ENCODE measurements around a stretch of chr1.

- RAMPAGE, long total RNA, result no peak
- RRBS, result no CpG with 5 or more reads among the region's 11 CpGs
PRO-cap:
- standard, result no peak
- CoPRO, capped RNA only, 2 experiments, result no peak in any of the 2 experiments
- CoPRO, capped and uncapped RNA, 2 experiments, result no peak in any of the 2 experiments
- CoPRO, uncapped RNA only, 2 experiments, result no peak in any of the 2 experiments
CAGE:
- cytosol, long polyA plus RNA, result no peak
- long polyA plus RNA, result no peak
- nucleolus, long total RNA, result no peak
- nucleus, long polyA plus RNA, result no peak
Observed at GRCh38 chr1:56967682-56968332, 2.0 kb upstream of the C8B start.

GRCh38 chr1:57230633-57231136 is 193.2 kb downstream of the DAB1 start:
- RAMPAGE, long total RNA, result no peak
- RRBS, result no CpG with 5 or more reads among the region's 1 CpG
PRO-cap:
- standard, result no peak
- CoPRO, capped RNA only, 2 experiments, result no peak in any of the 2 experiments
- CoPRO, capped and uncapped RNA, 2 experiments, result no peak in any of the 2 experiments
- CoPRO, uncapped RNA only, 2 experiments, result no peak in any of the 2 experiments
CAGE:
- cytosol, long polyA plus RNA, result no peak
- long polyA plus RNA, result no peak
- nucleolus, long total RNA, result no peak
- nucleus, long polyA plus RNA, result no peak

DNA sequence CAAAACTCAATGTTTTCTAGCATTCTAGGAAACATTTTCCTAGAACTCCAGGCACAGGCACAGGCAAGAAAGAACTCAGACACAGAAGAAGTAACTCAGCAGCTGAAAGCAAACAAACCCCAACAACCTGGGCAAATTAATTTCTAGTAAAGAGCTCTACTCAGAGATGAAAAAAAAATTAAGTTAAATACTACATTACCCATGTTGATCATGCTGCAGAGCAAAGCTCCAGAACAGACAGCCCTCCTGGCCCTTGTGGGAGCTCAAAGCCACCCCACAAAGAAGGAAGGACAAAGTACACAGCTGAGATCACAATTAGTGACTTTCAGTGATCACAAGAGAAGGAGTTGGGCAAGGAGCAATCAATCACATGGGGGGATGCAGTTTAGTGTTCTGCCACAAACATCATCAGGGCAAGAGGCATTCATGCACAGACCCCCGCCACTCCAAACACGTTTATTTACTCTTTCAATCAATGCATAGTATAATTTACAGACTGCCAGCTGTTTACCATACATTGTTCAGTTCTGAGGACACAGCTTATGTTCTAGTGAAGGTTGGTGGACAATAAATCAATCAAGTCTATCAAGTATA is 114.2 kb downstream of the DAB1 start:
- RAMPAGE, long total RNA, result no peak
- RRBS, result no CpG with 5 or more reads among the region's 2 CpGs
PRO-cap:
- standard, result no peak
- CoPRO, capped RNA only, 2 experiments, result no peak in any of the 2 experiments
- CoPRO, capped and uncapped RNA, 2 experiments, result no peak in any of the 2 experiments
- CoPRO, uncapped RNA only, 2 experiments, result no peak in any of the 2 experiments
CAGE:
- cytosol, long polyA plus RNA, result no peak
- long polyA plus RNA, result no peak
- nucleolus, long total RNA, result no peak
- nucleus, long polyA plus RNA, result no peak

DNA sequence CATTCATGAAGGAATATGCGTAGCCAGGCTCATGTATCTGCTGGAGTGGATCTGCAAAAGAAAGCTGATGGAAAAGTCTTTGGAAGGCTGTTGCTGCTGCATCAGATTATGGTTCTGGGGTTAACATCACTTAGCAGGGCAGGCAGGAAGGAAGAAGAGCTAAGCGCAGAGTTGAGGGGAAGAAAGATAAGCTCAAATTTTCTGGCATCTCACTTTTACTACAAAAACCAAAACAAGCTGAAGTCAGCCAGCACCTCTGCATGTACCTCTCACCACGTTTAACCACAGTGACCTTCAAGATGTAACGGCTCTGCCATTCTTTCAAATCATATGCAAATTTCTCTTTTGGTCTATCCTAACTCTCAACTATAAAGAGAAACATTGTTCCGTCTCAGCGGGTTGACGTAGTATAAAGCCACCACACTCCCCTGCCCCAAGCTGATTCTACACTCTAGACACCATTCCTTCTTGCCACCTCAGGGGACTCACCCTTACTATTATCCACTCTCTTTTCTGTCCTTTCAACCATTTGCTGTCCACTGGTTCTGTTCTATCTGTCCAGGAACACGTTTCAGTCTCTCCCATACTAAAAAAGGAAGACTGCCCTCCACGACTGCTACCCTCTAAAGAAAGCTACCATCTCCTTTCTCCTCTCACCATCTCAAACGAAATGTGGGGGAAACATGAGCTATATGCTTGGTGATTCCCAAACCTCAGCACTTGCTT is 154.4 kb downstream of the OMA1 start:
- RAMPAGE, long total RNA, result no peak
- RRBS, result no CpG with 5 or more reads among the region's 10 CpGs
PRO-cap:
- standard, result no peak
- CoPRO, capped RNA only, 2 experiments, result no peak in any of the 2 experiments
- CoPRO, capped and uncapped RNA, 2 experiments, result no peak in any of the 2 experiments
- CoPRO, uncapped RNA only, 2 experiments, result no peak in any of the 2 experiments
CAGE:
- cytosol, long polyA plus RNA, result no peak
- long polyA plus RNA, result no peak
- nucleolus, long total RNA, result no peak
- nucleus, long polyA plus RNA, result no peak

- RAMPAGE, long total RNA, result no peak
- RRBS, result no CpG with 5 or more reads among the region's 11 CpGs
PRO-cap:
- standard, result no peak
- CoPRO, capped RNA only, 2 experiments, result no peak in any of the 2 experiments
- CoPRO, capped and uncapped RNA, 2 experiments, result no peak in any of the 2 experiments
- CoPRO, uncapped RNA only, 2 experiments, result peak in 1 of 2 experiments; most common minus-strand start chr1:58681713 (in 1)
CAGE:
- cytosol, long polyA plus RNA, result no peak
- long polyA plus RNA, result no peak
- nucleolus, long total RNA, result no peak
- nucleus, long polyA plus RNA, result no peak
Observed at GRCh38 chr1:58681424-58682569, 18.1 kb downstream of the MYSM1 start.

DNA sequence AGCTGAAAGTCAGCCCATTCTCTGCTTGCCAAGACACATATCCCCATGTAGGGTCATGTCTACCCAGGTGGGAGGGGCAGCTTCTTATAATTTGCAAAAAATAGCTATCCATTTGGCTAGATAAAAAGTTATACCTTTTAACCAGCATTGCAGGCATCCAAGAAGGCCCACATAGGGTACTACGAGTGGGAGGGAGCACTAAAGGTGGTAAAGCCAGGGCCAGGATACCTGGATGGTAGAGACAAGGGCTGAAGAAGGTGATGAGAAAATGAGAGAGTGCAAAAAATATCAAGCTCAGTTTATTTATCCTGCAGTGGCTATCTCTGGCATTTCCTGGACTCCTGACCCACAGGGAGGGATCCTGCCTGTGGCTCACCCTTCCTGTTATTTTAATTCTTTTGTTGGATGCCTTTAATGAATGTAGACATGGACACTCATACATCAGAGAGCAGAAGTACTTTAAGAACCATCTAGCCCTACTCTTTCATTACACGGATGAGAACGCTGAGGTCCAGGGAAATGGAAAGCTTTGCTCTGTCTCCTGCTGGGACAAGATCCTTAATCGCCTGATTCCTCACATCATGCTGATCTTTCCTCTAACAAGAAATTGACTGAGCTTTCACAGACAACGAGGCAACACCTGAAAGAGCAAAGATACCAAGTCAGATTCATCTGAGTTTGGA is 20.7 kb downstream of the JUN start:
- RAMPAGE, long total RNA, result no peak
- RRBS, result no CpG with 5 or more reads among the region's 5 CpGs
PRO-cap:
- standard, result no peak
- CoPRO, capped RNA only, 2 experiments, result no peak in any of the 2 experiments
- CoPRO, capped and uncapped RNA, 2 experiments, result no peak in any of the 2 experiments
- CoPRO, uncapped RNA only, 2 experiments, result no peak in any of the 2 experiments
CAGE:
- cytosol, long polyA plus RNA, result no peak
- long polyA plus RNA, result no peak
- nucleolus, long total RNA, result no peak
- nucleus, long polyA plus RNA, result no peak

DNA sequence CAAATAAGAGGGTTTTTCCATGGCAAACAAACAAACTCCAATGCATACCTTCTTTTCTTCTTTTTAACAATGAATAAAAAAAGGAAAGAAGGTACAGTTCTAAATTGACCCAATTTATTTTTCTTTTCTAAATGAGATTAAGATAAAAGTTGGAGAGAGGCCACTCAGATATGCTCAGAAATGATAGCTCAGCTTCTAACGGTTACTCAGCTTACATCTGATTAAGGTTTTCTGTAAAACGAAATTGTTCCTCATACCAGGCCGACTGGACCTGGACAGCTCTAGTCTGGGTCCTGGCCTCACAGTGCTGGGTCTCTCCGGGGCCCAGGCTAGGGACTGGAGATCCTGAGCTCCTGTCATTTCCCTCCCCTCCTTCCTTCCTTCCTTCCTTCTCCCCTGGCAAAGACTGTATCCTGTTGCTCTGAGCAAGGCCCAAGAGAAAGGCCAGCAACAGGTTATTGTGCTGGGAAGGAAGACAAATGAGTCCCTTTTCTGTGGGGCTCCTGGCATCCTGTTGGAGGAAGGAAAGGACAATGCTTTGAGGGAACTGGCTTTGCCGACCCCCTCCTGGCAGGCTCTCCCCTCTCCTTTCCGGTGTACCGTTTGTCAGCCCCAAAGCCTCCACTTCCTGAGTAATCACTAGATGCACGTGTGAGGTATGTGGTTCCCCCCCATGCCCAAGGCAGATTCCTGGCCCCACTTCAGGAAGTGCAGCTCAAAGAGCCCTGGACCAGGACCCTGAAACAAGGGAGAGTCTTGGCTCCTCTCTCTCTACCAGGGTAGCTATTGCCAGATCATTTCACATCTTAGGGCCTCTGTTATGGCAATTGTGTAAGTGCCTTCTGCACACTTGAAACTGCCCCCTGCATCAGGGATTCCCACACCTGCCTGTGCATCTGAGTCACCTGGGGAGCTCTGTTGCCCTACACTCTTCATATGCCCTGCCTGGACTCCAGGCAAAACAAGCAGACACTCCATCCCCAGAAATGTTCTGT is 212.8 kb upstream of the FGGY start:
- RAMPAGE, long total RNA, result no peak
- RRBS, result no CpG with 5 or more reads among the region's 8 CpGs
PRO-cap:
- standard, result unidirectional peak, plus-strand start at position 254 of the sequence; unidirectional peak, minus-strand start at position 591 of the sequence
- CoPRO, capped RNA only, 2 experiments, result peak in 1 of 2 experiments; most common plus-strand start position 254 of the sequence (in 1)
- CoPRO, capped and uncapped RNA, 2 experiments, result peak in 1 of 2 experiments; most common plus-strand start position 251 of the sequence (in 1); most common minus-strand start position 230 of the sequence (in 1)
- CoPRO, uncapped RNA only, 2 experiments, result no peak in any of the 2 experiments
CAGE:
- cytosol, long polyA plus RNA, result no peak
- long polyA plus RNA, result no peak
- nucleolus, long total RNA, result no peak
- nucleus, long polyA plus RNA, result no peak

DNA sequence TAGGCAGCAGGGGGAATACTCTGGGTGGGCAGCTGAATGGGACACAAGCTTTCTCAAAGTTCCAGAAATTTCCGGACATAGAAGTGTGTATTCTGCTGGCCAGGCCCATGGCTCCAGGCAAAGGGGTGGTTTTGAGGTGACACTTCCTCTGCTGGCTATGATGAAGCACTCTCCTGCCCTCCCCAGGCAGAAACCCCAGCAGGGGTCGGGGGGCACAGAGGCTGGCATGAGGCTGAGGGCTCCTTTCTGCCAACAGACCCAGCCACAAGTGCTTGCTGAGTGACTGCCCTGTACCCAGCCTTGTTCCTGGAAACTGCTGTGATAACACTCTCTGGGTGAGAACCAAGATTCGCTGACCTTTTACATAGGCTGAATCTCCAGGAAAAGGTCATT is 155.7 kb upstream of the FGGY start:
- RAMPAGE, long total RNA, result no peak
- RRBS, result no CpG with 5 or more reads among the region's 3 CpGs
PRO-cap:
- standard, result no peak
- CoPRO, capped RNA only, 2 experiments, result no peak in any of the 2 experiments
- CoPRO, capped and uncapped RNA, 2 experiments, result no peak in any of the 2 experiments
- CoPRO, uncapped RNA only, 2 experiments, result no peak in any of the 2 experiments
CAGE:
- cytosol, long polyA plus RNA, result no peak
- long polyA plus RNA, result no peak
- nucleolus, long total RNA, result no peak
- nucleus, long polyA plus RNA, result no peak

GRCh38 chr1:59203928-59204648 is 92.8 kb upstream of the FGGY start:
- RAMPAGE, long total RNA, result no peak
- RRBS, result no CpG with 5 or more reads among the region's 2 CpGs
PRO-cap:
- standard, result no peak
- CoPRO, capped RNA only, 2 experiments, result no peak in any of the 2 experiments
- CoPRO, capped and uncapped RNA, 2 experiments, result no peak in any of the 2 experiments
- CoPRO, uncapped RNA only, 2 experiments, result no peak in any of the 2 experiments
CAGE:
- cytosol, long polyA plus RNA, result no peak
- long polyA plus RNA, result no peak
- nucleolus, long total RNA, result no peak
- nucleus, long polyA plus RNA, result no peak

DNA sequence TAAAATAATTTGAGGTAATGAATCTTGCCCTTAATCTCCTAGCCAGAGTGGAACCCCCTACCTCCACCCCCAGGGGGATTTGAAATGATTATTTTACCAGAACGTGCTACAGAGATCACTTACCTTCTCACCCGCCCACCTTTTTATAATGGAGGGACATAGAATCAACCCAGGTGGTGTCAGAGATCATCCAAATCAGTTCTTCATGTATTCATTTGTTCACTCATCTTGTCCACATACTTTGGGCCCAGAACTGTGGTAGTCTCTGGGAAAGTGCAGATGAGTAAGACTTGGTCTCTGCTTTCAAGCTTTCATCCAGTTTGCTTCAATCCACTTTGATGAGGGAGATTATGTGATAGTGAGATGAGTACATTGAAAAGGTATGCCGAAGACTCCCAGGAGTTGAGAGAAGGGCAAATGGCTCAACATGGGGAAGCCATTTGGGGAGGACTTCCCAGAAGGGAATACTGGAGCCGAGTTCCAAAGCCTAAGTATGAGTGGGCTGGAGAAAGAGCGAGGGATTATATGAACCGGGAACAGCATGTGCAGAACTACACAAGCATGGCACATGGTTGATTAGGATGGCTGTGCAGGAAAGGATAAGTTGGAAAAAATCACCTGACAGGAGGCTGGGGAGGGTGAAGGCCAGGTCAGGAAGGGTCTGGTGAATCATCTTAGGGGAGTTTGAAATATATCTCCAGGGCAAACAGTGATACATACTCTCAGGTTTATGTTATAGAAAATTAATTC is 2.0 kb downstream of the FGGY start:
- RAMPAGE, long total RNA, result no peak
- RRBS, result no CpG with 5 or more reads among the region's 6 CpGs
PRO-cap:
- standard, result no peak
- CoPRO, capped RNA only, 2 experiments, result no peak in any of the 2 experiments
- CoPRO, capped and uncapped RNA, 2 experiments, result no peak in any of the 2 experiments
- CoPRO, uncapped RNA only, 2 experiments, result no peak in any of the 2 experiments
CAGE:
- cytosol, long polyA plus RNA, result no peak
- long polyA plus RNA, result no peak
- nucleolus, long total RNA, result no peak
- nucleus, long polyA plus RNA, result no peak

GRCh38 chr1:59427013-59427599 is 130.2 kb downstream of the FGGY start:
- RAMPAGE, long total RNA, result no peak
- RRBS, result no CpG with 5 or more reads among the region's 8 CpGs
PRO-cap:
- standard, result no peak
- CoPRO, capped RNA only, 2 experiments, result no peak in any of the 2 experiments
- CoPRO, capped and uncapped RNA, 2 experiments, result no peak in any of the 2 experiments
- CoPRO, uncapped RNA only, 2 experiments, result no peak in any of the 2 experiments
CAGE:
- cytosol, long polyA plus RNA, result no peak
- long polyA plus RNA, result no peak
- nucleolus, long total RNA, result no peak
- nucleus, long polyA plus RNA, result no peak

- RAMPAGE, long total RNA, result no peak
- RRBS, result no CpG with 5 or more reads among the region's 3 CpGs
PRO-cap:
- standard, result no peak
- CoPRO, capped RNA only, 2 experiments, result no peak in any of the 2 experiments
- CoPRO, capped and uncapped RNA, 2 experiments, result no peak in any of the 2 experiments
- CoPRO, uncapped RNA only, 2 experiments, result no peak in any of the 2 experiments
CAGE:
- cytosol, long polyA plus RNA, result no peak
- long polyA plus RNA, result no peak
- nucleolus, long total RNA, result no peak
- nucleus, long polyA plus RNA, result no peak
Observed at GRCh38 chr1:59499092-59499505, 202.2 kb downstream of the FGGY start.

- RAMPAGE, long total RNA, result no peak
- RRBS, result no CpG with 5 or more reads among the region's 1 CpG
PRO-cap:
- standard, result no peak
- CoPRO, capped RNA only, 2 experiments, result no peak in any of the 2 experiments
- CoPRO, capped and uncapped RNA, 2 experiments, result no peak in any of the 2 experiments
- CoPRO, uncapped RNA only, 2 experiments, result no peak in any of the 2 experiments
CAGE:
- cytosol, long polyA plus RNA, result no peak
- long polyA plus RNA, result no peak
- nucleolus, long total RNA, result no peak
- nucleus, long polyA plus RNA, result no peak
Observed at GRCh38 chr1:59499624-59499976, 202.7 kb downstream of the FGGY start.

- RAMPAGE, long total RNA, result no peak
- RRBS, result no CpG with 5 or more reads among the region's 2 CpGs
PRO-cap:
- standard, result no peak
- CoPRO, capped RNA only, 2 experiments, result no peak in any of the 2 experiments
- CoPRO, capped and uncapped RNA, 2 experiments, result no peak in any of the 2 experiments
- CoPRO, uncapped RNA only, 2 experiments, result no peak in any of the 2 experiments
CAGE:
- cytosol, long polyA plus RNA, result no peak
- long polyA plus RNA, result no peak
- nucleolus, long total RNA, result no peak
- nucleus, long polyA plus RNA, result no peak
Observed at GRCh38 chr1:59511370-59511871, 214.5 kb downstream of the FGGY start.

DNA sequence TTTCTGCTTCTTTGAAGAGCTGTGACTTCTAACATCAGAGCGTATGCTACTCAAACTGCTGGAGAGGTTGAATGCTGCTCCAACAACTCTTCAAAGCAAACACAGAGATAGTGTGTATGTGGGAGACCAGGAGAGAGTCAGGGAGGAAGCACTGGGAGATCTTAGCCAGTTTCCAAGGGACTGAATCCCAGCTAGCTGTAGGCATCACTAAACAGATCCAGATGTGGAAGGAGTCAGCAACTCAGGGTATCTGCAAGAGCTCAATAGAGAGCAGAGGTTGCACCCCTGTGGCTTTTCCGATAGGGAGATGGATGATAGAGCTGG is 168.9 kb upstream of the HOOK1 start:
- RAMPAGE, long total RNA, result no peak
- RRBS, result no CpG with 5 or more reads among the region's 2 CpGs
PRO-cap:
- standard, result no peak
- CoPRO, capped RNA only, 2 experiments, result no peak in any of the 2 experiments
- CoPRO, capped and uncapped RNA, 2 experiments, result no peak in any of the 2 experiments
- CoPRO, uncapped RNA only, 2 experiments, result no peak in any of the 2 experiments
CAGE:
- cytosol, long polyA plus RNA, result no peak
- long polyA plus RNA, result no peak
- nucleolus, long total RNA, result no peak
- nucleus, long polyA plus RNA, result no peak

DNA sequence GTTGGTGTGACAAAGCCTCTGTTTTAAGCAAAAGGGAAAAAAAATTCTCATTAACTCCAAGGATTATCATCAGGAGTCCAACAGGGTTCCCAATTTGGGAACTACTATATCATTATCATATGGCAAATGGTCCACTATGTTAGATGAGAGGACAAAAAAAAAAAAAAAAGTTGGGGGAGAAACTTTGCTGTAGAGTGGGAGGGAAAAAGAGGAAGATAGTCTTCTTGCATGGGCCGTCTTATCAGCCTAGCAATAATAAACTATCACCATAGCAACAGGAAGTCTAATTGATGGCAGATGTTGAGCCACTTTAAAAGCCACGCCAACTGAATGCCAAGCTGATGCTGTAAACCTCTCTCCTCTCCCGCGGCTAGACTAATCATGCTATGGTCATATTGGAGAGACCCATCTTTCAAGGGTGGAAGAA is 122.3 kb upstream of the HOOK1 start:
- RAMPAGE, long total RNA, result no peak
- RRBS, result no CpG with 5 or more reads among the region's 4 CpGs
PRO-cap:
- standard, result no peak
- CoPRO, capped RNA only, 2 experiments, result no peak in any of the 2 experiments
- CoPRO, capped and uncapped RNA, 2 experiments, result no peak in any of the 2 experiments
- CoPRO, uncapped RNA only, 2 experiments, result no peak in any of the 2 experiments
CAGE:
- cytosol, long polyA plus RNA, result no peak
- long polyA plus RNA, result no peak
- nucleolus, long total RNA, result no peak
- nucleus, long polyA plus RNA, result no peak

DNA sequence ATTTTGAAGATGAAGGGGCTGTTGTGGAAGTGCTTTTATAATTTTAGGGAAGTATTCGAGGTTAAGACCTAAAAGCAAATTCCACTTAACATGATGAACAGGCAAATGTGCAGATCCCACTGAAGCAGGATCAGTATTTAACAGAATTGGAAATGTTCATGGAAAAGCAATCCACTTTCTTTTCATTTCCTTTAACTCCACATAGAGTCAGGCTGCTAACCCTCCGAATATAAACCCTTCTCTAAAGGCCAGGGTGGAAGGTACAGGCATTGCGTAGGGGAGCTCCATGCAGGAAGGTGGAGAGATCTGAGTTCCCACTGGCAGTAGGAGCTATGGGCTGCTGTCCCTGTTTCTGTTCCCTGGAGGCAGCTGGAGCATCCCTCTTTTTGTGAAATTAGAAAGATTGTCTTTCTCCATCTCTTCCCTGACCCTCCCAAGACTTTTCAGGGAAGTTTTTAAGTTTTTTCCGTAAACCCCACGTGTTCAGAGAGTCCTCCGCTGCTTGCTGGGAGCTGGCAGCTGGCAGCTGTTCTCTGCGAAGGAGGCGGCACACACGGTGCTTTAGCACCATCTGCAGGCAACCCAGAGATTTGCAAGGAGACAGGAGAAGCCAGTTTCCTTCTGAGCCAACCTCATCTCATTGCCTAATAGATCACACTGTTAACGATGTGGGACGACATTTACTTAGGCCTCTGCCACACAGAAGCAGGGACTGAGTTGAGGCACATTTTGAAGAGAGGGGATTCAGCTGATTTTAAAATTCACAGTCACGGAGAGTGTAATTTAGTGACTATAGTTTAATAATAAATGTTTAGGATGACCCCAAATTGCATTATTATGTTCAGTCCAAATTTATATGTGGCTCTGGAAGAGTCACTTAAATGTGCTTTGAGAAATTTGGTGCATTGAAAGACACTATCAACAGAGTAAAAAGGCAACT is 55.4 kb upstream of the HOOK1 start:
- RAMPAGE, long total RNA, result no peak
- RRBS, result no CpG with 5 or more reads among the region's 12 CpGs
PRO-cap:
- standard, result no peak
- CoPRO, capped RNA only, 2 experiments, result no peak in any of the 2 experiments
- CoPRO, capped and uncapped RNA, 2 experiments, result no peak in any of the 2 experiments
- CoPRO, uncapped RNA only, 2 experiments, result no peak in any of the 2 experiments
CAGE:
- cytosol, long polyA plus RNA, result no peak
- long polyA plus RNA, result no peak
- nucleolus, long total RNA, result no peak
- nucleus, long polyA plus RNA, result no peak

GRCh38 chr1:59921140-59921729 is 5.3 kb downstream of the CYP2J2 start:
- RAMPAGE, long total RNA, result no peak
- RRBS, result 0% methylated on average over 1 of the region's 6 CpGs
PRO-cap:
- standard, result no peak
- CoPRO, capped RNA only, 2 experiments, result no peak in any of the 2 experiments
- CoPRO, capped and uncapped RNA, 2 experiments, result no peak in any of the 2 experiments
- CoPRO, uncapped RNA only, 2 experiments, result no peak in any of the 2 experiments
CAGE:
- cytosol, long polyA plus RNA, result no peak
- long polyA plus RNA, result no peak
- nucleolus, long total RNA, result no peak
- nucleus, long polyA plus RNA, result no peak

All from K562 (cell line).